ENCODE results near the genes OR10H3, HSH2D, NR2F6 and CCDC194.

GRCh38 chr19:15737650-15738099 is at the start of gene OR10H3:
OR10H3 (plus strand) TSS chr19:15737985.
- RRBS: no CpG with 5 or more reads among the region's 4 CpGs

GRCh38 chr19:15829348-15829917 is 14.0 kb upstream of the OR10H1 start:
- RRBS: no CpG with 5 or more reads among the region's 13 CpGs

- RRBS: under 1% methylated on average over 2 of the region's 29 CpGs
Measured at GRCh38 chr19:15899894-15900476, 2.1 kb upstream of the CYP4F2 start.

GRCh38 chr19:16143334-16144072 is at the start of gene HSH2D:
HSH2D (plus strand) TSS chr19:16143685.
- RRBS: no CpG with 5 or more reads among the region's 15 CpGs

- RRBS: no CpG with 5 or more reads among the region's 13 CpGs
Measured at GRCh38 chr19:16327525-16328307, 3.1 kb downstream of the KLF2 start.

DNA sequence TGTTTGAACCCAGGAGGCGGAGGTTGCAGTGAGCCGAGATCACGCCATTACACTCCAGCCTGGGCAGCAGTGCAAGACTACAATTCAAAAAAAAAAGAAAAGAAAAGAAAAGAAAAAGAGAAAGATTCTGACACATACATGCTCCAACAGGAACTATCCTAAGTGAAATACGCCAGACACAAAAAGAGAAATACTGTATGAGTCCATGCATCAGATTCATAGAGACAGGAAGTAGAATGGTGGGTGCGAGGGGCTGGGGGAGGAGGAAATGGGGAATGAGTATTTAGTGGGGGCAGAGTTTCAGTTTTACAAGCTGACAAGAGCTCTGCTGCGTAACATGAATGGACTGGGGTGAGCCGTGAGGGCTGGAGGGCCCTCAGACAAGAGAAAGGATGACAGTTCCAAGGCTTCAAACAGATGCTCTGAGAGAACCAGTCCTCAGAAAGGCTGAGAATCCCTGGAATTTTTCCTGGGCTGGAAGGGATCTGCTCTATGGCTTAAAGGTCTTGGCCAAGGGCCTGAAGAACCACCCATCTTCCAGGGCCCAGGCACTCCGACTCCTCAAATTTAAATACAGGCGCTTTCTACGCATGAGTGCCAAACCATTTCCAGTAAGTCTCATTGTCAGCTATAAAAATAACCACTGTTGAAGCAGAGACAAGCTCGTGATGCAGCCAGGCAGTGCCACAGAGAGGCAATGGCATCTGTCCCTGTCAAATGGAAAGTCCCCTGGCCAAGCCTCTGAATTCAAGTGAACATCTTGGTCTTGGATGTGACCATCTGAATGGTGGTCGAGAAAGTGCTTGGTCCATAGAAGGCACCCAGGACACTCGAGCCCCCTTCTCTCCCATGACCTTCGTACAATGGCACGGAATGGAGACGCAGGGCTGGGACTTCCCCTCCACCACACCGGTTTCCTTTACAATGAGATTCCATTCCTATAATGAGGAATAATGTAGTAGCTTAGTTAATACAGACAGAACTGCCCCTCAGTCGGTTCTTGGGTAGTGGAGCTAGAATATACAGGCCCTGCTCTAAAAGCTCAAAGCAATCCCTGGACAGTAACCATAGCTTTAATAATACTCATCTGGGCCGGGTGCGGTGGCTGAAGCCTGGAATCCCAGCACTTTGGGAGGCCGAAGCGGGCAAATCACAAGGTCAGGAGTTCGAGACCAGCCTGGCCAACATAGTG is 17.6 kb downstream of the KLF2 start:
- RRBS: no CpG with 5 or more reads among the region's 23 CpGs

DNA sequence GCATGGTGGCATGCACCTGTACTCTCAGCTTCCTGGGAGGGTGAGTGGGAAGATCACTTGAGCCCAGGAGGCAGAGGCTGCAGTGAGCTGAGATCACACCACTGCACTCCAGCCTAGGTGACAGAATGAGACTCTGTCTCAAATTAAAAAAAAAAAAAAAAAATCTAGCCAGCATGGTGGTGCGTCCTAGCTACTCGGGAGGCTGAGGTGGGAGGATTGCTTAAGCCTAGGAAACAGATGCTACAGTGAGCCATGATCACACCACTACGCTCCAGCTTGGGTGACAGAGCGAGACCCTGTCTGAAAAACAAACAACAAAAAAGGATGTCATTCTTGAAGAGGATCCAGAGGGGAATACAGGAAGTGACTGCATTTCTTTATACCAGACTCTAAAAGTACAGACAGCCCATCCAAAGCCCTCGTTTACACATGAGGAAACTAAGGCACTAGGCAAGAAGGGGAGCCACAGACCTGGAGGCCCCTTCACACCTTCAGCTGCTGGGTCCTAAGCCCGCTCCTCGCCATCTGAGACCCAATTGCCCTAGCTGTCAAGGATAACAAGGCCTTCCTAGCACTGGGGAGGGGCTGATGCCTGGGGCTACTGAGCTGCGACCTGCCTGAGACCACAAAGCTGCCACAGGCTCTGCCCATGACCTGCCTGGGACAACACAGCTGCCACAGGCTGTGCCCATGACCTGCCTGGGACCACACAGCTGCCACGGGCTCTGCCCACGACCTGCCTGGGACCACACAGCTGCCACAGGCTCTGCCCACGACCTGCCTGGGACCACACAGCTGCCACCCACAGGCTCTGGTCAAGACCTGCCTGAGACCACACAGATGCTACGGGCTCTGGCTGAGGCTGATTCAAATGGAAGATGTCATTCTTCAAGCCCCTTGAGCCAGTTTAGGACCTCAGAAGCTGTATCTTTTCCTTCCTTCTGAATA is 55.0 kb downstream of the EPS15L1 start:
- RRBS: no CpG with 5 or more reads among the region's 12 CpGs

GRCh38 chr19:16585165-16585597 is 13.0 kb upstream of the SLC35E1 start:
- RRBS: no CpG with 5 or more reads among the region's 8 CpGs

DNA sequence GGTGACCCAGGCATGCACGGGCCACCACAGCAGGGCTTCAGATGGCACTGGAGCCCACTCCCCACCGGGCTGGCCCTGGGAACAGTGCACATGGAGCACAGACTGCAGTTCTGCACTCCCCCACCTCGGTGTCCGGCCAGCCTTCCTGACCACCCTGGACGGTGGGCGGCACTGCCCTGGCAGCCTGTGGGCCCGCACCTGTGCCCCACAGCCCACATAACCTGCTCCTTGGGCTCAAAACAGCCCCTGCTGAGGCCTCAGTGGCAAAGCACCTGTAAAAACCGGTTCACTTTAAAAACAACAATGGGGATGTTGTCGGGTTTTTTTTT is 14.3 kb upstream of the SLC35E1 start:
- RRBS: 68% methylated on average over 3 of the region's 9 CpGs

- RRBS: 1% methylated on average over 9 of the region's 47 CpGs
Measured at GRCh38 chr19:16628321-16628682, 298 bp upstream of the MED26 start.

- RRBS: 98% methylated on average over 5 of the region's 31 CpGs
Measured at GRCh38 chr19:16875646-16876424, 13.0 kb upstream of the F2RL3 start.

DNA sequence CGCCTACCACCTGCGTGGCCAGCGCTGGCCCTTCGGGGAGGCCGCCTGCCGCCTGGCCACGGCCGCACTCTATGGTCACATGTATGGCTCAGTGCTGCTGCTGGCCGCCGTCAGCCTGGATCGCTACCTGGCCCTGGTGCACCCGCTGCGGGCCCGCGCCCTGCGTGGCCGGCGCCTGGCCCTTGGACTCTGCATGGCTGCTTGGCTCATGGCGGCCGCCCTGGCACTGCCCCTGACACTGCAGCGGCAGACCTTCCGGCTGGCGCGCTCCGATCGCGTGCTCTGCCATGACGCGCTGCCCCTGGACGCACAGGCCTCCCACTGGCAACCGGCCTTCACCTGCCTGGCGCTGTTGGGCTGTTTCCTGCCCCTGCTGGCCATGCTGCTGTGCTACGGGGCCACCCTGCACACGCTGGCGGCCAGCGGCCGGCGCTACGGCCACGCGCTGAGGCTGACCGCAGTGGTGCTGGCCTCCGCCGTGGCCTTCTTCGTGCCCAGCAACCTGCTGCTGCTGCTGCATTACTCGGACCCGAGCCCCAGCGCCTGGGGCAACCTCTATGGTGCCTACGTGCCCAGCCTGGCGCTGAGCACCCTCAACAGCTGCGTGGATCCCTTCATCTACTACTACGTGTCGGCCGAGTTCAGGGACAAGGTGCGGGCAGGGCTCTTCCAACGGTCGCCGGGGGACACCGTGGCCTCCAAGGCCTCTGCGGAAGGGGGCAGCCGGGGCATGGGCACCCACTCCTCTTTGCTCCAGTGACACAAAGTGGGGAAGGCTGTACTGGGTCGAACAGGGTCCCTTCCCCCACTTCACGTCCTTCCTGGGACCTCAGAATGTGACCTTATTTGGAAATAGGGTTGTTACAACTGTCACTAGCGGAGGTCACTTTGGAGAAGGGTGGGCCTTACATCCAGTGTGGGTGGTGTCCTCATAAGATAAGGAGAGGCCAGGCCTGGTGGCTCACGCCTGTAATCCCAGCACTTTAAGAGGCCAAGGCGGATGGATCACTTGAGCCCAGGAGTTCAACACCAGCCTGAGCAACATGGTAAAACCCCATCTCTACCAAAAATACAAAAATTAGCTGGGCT is 1.4 kb downstream of the F2RL3 start:
- RRBS: 93% methylated on average over 13 of the region's 66 CpGs

- RRBS: no CpG with 5 or more reads among the region's 15 CpGs
Measured at GRCh38 chr19:17077800-17078366, 2.3 kb downstream of the MYO9B start.

GRCh38 chr19:17081870-17082664 is 6.5 kb downstream of the MYO9B start:
- RRBS: no CpG with 5 or more reads among the region's 17 CpGs

- RRBS: no CpG with 5 or more reads among the region's 66 CpGs
Measured at GRCh38 chr19:17101518-17102621, 26.3 kb downstream of the MYO9B start.

DNA sequence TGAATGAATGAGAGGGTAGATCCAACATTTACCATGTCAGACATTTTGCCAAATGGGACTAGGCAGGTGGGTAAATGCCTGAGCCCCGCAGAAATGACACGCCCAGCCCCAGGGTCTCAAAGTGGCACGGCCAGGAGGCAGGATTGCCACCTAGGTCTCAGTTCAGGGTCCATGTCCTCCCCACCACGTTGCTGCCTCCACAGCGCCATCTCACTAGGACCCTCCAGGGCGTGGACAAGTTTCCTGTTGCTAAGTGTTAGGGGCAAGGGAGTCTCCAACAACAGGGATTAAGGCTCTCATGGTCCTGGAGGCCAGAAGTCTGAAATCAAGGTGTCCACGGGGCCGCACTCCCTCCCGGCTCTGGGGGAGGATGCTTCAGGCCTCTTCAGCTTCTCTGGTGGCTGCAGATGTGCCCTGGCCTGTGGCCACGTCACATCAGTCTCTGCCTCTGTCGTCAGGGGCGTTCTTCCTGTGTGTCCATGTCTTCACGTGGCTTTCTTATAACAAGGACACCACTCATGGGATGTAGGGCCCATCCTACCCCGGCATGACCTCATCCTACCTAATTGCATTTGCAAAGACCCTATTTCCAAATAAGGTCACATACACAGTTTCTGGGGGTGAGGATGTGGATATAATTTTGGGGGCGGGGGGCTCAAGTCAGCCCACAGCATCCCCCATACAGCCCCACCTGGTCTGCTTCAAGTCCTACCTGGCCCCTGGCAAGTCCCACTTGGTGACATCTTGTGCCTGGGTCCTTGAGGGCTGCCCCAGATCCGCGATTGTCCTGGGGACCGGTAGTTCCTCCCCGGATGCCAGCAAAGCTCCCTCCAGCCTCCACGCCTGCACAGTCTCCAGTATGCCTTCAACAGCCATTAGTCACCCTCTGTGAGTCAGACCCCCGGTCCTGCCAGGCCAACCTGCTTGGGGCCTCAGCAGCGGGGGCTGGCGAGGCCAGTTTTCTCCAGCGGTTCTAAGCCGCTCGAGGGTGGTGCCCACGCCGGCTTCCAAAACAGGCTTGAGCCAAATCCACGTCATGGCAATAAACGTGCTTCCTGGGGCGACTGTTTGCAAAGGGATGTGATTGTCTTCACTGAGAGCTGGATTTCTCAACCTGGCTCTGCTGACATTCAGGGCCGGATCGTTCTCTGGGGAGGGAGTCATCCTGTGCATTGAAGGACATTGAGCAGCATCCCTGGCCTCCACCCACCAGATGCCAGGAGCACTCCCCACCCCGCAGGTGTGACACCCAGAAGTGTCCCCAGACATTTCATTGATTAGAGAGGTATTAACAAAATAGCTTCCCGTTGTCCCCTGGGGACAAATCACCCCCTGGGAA is 32.2 kb downstream of the MYO9B start:
- RRBS: 0% methylated on average over 3 of the region's 35 CpGs

DNA sequence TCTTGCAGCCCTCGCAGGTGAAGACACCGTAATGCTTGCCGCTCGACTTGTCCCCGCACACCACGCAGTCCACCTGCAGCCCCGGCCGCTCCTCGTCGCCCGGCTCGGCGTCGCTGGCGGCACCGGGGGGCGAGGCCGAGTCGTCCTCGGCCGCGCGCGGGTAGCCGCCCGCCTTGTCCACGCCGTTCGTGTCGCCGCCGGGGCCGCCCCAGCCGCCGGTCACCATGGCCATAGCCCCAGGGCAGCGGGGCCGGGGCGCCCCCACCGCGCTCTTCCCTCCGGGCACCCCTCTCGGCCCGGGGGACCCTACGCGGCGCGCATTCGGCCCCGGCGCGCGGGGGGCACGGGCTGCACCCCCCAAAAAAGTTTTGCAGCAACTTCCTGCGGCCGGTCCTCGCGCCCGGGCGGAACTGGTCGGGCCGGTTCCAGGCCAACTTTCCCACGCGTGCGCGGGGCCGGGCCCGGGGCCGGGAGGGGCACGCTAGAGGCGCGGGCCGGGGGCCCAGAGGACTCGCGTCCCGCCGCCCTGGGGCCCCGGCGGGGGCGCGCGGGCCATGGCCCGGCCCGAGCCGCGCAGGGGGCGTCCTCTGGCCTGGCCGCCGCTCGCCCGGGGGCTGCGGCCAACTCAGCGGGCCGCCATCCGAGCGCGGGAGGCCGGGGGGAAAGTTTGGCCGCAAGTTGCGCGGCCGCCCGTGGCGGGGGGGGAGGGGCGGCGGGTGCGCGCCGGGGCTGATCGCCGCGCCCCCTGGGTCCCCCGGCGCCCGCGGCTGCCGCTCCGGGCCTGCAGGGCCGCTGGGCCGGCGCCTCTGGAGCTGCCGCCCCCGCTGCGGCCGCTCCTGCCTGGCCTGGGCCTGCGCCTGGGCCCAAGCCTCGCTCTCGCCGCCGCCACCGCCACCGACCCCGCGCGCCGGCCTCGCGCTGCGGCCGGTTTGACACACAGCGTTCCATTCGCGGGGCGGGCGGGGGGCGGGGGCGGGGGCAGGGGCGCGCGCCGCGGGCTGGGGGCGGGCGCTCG is at the start of gene NR2F6:
Gene NR2F6 (minus strand): TSS at position 931 of the 1,015 bp plus-strand sequence.
- RRBS: under 1% methylated on average over 59 of the region's 154 CpGs

GRCh38 chr19:17271281-17271727 is 4.1 kb downstream of the BABAM1 start:
- RRBS: no CpG with 5 or more reads among the region's 6 CpGs

DNA sequence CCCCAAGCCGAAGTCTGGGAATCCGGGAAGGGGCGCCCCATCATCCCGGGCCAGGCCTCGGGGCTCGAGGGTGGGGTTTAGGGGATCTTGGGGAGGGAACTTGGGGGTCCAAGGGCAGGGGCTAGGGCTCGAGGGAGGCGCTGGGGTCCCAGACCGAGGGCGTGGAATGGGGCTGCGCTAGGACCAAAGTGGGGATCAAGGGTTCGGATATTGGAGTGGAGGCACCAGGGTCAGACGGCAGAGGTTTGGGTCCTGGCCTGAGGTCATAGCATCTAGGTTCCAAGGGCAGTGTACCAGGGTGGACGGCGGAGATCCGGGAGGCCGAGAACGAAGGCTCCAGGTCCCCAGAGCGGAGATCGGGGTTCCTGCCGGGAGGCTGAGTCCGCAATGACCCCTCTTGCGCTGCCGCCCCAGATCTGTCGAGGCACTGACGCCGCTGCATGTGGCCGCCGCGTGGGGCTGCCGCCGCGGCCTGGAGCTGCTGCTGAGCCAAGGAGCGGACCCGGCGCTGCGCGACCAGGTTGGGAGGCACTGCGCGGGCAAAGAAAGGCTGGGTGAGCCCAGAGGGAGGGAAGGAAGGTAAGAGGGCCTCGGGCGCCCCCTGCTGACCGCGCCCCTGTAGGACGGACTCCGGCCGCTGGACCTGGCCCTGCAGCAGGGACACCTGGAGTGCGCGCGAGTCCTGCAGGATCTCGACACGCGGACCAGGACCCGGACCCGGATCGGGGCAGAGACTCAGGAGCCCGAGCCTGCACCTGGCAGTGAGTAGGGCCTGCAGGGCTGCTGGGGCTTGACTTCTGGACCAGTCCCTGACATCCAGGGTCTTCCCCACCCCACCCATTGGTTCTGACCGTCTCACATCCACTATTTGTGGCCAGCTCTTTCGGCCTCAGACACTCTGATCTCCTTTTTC is 797 bp downstream of the ANKLE1 start:
- RRBS: 5% methylated on average over 14 of the region's 59 CpGs

- RRBS: 36% methylated on average over 29 of the region's 48 CpGs
Measured at GRCh38 chr19:17393798-17394402, at the start of gene CCDC194. CCDC194 (minus strand) TSS chr19:17394196.

Measured in skeletal muscle cell (primary cell).